ENCODE measurements around a stretch of chr18.

- PRO-cap = no peak
- RAMPAGE, long total RNA, 4 experiments = no peak in any of the 4 experiments
Observed at GRCh38 chr18:58995856-58996491, 131.3 kb downstream of the ZNF532 start.

DNA sequence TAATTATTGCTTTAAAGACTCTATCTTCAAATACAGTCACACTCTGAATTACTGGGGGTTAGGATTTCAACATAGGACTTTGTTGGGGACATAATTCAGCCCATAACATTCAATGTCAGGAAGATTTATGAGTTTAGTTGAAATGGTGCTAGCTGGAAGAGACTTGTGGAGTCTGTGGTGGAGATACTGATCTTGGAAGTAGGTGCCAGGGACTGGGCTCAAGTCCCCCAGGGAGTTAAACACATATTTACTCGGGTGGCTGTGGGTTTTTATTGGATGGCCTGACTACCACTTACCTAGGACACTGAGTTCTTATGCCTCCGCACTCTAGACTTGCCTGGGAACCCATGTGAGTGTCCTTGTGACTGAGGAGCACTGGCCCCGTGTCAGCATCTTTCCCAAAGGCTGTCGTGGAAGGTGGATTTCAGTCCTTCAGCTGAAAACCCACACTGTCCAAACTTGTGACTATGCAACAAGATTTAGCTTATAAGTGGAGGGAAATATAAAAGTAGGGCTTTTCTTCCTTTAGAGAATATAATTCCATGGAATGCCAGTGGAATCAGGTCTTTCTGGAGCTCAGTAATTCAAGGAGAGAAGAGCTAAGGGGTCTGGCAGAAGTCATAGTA, 84.7 kb upstream of the SEC11C start:
- PRO-cap = no peak
- RAMPAGE, long total RNA, 4 experiments = no peak in any of the 4 experiments

DNA sequence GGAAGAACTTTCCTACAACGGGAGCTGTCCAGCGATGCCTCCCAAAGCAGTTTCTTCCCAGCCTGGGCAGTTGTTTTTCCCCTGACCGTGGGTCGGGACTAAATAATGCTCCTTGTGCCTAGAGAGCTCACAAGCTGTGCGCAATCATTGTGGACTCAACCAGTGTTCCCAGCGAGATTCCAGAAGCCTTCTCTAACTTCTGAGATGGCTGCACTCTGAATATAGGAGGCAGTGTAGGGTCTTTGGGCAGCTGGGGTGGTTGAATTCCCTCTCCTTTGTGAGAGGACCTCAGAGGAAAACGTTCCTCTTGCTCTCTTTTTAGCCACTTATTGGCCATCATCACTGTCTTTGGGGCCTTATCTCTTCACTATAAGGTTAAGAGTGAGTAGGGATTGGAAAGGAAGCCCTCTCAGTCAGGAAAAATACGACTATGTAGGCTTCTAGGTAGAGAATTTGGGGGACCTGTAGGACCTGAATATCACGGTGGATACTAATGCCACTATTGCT, 828 bp downstream of the SEC11C start:
- PRO-cap = no peak
- RAMPAGE, long total RNA, 4 experiments = no peak in any of the 4 experiments

DNA sequence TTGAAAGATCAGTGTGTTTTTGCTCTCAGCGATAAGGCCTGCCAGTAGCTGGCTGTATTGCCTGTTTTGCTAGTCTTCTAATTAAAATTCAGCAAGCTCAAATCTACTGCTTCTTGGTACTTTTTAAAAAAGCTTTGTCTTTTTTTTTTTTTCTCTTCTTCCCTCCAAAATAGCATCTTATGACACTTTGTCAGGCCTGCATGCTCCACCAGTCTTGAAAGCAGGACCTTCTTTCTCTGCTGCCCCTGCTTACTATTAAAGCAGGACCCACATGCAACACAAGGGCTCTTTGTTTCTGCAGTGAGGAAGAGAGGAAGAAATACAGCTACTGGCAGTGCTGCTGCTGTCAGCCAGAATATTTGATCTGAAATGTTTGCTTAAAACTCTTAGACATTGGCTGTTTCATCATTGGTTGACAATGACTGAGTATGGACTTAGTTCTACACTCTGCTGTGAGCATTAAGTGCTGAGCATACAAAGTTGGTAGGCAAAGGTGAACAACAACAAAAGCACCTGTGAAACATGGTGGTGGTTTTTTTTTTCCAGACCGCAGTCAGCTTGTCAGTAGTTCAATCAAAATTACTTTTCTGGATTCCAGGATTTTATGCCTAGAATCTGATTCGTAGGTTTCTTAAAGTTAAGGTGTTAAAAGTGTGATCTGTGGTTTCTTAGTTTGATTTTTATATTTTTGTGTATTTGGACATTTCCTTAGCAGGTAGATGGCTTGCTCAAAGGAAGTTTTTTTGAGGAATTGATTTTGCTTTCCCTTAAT, 2.0 kb downstream of the SEC11C start:
- PRO-cap = no peak
- RAMPAGE, long total RNA, 4 experiments = no peak in any of the 4 experiments

- PRO-cap = no peak
- RAMPAGE, long total RNA, 4 experiments = no peak in any of the 4 experiments
Observed at GRCh38 chr18:59324801-59326208, 6.9 kb upstream of the CPLX4 start.

DNA sequence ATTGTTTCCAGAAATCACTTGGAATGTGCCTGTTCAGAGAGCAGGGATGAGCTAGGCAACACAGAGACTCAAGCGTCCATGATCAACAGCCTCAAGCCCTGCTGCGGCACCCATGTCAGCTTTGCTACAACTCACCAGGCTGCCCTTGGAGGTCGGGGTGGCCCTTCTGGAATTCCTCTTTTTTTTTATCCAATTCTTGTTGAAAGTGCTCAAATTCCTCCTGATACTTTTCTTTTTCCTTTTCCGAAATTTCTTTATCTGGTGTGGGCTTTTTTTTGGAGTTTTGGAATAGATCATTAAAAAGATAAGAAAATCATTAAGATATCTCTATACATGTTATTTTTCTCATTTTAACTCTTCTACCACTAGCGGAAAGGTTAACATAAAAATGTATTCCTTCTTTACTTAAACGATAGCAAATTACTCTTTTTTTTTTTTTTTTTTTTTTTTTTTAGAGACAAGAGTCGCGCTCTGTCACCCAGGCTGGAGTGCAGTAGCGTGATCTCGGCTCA, 13.2 kb downstream of the LMAN1 start:
- PRO-cap = no peak
- RAMPAGE, long total RNA, 4 experiments = no peak in any of the 4 experiments

- PRO-cap = no peak
- RAMPAGE, long total RNA, 4 experiments = no peak in any of the 4 experiments
Observed at GRCh38 chr18:59347395-59347684, 11.7 kb downstream of the LMAN1 start.

DNA sequence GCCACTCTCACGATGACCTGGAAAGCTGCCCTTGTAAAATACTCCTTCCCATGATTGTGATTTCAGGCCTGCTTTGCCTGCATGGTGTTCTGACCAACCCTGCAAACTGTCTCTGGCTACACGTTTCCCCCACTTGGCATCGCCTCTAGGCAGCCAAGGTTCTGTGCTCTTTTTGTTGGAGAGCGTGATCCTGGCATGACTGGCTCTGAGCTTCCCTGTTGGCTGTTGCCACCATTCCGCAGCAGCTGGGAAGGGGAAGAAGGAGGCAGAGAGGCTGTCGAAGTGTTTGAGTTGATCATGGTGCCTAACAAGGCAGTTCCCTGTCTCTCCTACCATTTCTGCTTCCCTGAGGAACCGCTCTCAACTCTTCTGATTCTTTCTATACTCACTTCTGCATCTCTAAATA, 111.8 kb upstream of the LMAN1 start:
- PRO-cap = no peak
- RAMPAGE, long total RNA, 4 experiments = no peak in any of the 4 experiments

DNA sequence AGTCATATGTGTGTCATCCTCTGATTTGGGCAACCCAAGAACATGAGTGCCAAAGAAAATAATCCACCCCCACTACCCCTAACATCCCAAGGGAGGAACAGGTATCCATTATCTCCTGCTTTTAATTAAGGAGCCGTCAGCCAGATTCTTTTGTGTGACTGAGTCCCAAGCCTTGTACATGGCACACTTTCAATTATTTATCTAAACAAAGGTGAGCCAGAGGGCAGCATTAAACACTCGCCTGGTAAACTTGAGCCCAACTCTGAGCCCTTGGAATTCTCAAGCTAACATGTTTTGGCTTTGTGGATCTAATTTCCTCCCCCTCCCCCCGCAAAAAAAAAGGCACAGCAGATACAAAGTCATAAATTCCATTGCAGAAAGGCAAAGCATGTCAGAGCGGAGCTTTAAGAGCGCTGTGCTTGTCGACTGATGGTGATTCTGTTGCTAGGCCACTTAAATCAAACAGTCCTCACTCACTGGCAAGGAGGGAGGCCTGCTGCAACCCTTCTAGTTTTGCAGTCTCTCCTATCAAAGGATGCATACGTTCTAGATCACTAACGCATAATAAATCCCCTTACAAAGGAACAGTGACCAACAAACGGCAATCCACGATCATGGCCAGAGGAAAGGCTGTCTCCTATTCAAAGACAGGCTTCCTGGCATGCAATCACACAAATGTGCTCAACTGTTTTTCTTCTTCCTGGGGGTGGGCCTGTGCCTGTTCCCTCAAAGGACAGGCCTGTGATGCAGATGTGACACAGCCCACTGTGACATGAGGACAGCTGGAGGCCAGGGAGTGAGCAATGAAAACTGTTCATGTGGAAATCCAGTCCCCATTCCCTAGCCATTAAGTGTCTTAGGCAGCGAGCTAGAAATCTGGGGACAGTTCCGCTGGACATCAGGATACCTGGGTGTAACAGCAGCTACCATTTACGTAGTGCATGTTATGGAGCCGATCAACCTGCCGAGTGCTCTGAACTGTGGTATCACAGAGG, 143.6 kb upstream of the LMAN1 start:
- PRO-cap = no peak
- RAMPAGE, long total RNA, 4 experiments = no peak in any of the 4 experiments

DNA sequence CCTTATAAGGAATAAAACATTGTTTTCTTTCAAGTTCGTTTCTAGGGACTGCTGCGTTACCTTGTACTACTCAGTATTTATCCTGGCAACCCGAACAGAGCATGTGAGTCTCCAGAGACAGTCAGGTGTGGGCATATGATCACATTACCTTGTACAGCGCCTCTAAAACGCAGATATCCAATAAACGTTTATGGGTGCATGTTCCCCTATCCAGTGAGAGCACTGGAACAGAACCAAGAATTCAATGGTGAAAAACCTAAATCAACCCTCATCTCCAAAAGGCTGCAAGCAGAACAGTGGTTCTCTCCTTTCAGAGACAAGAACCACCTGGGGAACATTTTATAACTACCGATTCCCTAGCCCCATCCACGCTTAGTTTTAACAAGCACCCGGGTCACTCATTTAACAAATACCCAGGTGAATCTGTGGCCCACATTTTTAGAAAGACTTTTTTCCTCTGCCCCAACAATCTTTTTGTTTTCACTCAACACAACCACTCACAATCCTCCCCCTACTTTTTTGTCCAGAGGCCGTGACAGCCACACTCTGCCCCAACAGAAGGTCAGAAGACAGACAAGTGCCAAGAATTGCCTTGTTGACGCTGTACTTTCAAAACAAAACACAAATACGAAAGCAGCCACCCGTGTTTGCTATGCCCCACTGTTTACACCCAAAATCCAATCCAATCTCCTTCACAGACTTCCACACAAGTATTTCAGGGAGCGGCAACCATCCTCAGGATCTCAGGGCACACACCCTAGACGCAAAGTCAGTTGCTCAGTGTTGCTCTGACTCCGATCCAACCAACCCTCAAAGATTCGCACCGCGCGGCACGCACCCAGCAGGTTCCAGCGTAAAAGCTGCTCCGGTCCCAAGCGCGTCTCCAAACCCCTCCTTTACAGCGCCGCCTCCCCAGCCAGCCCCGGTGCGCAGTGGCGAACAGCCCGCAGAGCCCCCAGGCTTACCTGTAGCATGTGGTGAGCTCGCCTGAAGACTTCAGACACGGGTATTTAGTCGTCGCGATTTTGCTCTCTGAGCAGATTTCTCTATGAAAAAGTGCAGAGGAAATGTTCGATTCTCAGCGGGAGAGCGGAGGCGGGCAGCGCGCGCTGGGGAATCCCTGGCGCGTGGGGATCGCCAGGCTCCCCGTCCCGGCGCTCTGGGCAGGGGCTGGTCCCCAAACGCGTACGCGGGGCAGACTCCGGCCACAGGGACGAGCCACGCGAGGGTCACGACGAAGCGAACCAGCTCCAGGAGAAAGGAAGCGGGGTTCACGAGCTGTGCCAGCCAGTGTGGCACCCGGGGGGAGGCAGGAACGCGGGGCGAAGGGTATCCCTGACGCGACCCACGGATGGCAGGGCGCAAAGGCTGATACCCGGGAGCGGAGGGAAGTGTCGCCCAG, 1.1 kb downstream of the CCBE1 start:
- PRO-cap = no peak
- RAMPAGE, long total RNA, 4 experiments = no peak in any of the 4 experiments

DNA sequence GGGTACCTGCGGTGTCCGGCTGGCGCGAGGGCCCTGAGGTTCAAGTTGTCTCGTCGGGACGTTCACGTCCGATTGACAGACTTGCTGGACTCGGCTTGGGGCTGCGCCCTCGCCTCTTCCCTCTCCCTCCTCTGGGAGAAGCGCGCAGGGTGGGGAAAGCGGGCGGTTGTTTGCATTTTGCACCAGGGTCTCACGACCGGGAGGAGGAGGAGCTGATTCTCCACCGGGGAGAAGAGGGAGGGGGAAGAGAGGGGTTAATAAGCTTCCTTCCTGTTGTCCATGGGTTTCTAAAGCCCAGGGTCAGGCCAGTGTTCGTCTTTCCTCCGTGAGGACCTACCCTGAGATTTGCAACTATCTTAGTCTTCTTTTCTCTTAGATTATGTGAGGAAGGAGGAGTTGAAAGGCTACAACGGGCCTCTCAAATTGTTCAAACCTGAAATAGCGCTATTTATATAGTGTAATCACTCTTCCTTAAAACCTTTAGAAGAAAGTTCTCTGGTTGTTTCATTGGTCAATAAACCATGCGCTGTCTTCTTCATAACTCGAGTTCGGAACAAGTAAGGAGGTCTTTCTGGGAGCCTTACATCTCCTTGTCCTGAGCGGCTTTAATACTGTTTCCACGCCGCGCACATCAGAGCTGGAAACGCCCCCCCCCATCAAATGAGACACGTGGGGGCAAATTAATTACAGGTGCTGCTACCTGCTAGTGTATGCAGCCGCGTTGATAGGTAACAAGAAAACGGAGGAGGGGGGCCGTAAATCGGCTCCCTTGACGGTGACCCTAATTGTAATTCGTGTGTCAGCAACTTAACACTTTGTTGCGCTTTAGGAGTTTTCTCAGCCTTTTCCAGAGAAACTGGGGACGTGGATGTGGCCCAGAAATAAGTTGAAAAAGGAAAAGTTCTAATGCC, 603 bp upstream of the CCBE1 start:
- PRO-cap = no peak
- RAMPAGE, long total RNA, 4 experiments = start-site peak on the minus strand in 1 of 4 experiments, centred at position 108 of the sequence, 66 reads per replicate

DNA sequence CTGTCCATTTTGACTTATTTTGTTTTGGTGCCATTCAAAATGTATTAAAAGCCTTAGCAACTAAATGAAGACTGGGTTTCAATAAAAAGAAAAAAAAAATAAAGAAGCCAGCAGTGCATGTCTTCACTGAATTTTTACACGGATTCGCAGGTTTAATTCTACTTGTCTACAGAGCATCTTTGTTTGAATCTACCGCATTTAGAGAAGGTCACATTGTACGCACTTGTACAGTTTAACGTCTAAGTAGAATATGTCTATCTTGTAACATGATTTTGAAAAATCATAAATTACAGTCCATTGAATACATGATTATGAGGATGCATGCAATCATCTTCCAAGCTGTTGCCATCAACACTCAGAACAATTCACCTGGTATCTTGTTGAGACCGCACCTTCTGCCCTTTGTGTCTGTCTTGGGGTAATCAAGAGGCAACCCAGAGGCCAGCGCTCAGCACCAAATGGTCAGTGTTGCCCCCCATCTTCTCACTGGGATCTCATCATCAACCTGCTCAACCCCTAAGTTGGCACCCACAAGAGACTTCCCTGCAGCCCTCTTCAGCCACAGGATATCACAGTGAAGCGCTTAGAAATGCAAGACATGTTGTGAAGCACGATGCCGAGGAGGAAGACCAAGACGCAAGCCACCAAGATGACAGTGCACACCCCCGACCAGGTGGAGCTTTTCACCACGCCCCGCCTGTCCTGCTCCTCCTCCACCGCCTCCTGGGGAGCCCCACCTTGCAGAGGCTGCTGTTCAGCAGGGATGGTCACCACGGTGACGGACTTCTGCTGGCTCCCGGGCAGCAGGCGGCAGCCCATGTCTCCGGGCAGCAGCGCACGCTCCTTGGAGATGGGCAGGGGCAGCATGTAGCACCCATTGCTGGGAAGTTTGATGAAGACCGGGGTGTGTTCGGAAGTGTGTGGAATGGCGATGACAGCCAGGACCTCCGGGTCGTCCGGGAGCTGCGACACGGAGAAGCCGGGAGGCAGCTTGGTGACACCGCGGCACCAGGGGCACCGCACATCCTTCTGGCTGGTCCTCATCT, 77.2 kb downstream of the RNF152 start:
- PRO-cap = no peak
- RAMPAGE, long total RNA, 4 experiments = no peak in any of the 4 experiments

GRCh38 chr18:61891402-61892465, 1.1 kb downstream of the RNF152 start:
- PRO-cap = no peak
- RAMPAGE, long total RNA, 4 experiments = no peak in any of the 4 experiments

DNA sequence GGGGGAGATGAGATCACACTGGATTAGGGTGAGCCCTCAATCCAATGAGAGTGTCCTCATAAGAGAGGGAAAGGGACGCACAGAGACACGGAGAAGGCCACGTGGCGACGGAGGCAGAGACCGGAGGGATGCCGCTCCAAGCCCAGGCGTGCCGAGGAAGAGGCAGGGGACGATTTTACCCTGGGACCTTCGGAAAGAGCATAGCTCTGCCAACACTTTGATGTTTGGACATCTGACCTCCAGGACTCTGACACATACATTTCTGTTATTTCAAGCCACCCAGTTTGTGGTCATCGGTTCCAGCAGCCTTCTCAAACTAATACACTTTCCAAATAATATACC, 84.4 kb upstream of the ZCCHC2 start:
- PRO-cap = no peak
- RAMPAGE, long total RNA, 4 experiments = no peak in any of the 4 experiments

DNA sequence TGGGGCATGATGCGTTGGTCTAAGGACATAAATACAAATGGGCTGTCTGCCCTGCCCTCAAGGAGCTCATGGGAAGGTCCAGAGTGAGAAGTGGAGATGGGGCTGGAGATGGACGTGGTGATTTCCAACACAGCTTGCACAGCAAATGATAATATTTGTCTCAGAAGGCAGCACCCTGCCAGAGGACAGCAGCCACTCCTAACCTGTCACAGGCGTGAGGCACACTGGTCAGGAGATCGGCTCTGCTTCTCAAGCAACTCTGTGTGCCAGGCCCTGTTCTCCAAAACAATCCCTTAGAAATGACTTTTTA, 25.5 kb upstream of the ZCCHC2 start:
- PRO-cap = no peak
- RAMPAGE, long total RNA, 4 experiments = no peak in any of the 4 experiments

DNA sequence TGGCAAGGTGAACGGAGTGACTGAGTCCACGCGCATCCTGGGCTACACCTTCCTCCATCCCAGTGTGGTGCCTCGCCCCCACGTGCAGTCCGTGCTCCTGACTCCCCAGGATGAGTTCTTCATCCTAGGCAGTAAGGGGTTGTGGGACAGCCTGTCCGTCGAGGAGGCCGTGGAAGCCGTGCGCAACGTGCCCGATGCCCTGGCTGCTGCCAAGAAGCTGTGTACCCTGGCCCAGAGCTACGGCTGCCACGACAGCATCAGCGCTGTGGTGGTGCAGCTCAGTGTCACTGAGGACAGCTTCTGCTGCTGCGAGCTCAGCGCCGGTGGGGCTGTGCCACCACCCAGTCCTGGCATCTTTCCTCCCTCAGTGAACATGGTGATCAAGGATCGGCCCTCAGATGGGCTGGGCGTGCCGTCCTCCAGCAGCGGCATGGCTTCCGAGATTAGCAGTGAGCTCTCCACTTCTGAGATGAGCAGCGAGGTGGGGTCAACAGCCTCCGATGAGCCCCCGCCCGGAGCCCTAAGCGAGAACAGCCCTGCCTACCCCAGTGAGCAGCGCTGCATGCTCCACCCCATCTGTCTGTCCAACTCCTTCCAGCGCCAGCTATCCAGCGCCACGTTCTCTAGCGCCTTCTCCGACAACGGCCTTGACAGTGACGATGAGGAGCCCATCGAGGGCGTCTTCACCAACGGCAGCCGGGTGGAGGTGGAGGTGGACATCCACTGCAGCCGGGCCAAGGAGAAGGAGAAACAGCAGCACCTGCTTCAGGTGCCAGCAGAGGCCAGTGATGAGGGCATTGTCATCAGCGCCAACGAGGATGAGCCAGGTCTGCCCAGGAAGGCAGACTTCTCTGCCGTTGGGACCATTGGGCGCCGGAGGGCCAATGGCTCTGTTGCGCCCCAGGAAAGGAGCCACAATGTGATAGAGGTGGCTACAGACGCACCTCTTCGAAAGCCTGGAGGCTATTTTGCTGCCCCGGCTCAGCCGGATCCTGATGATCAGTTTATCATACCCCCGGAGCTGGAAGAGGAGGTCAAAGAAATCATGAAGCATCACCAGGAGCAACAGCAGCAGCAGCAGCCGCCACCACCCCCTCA, 263.3 kb downstream of the PHLPP1 start:
- PRO-cap = no peak
- RAMPAGE, long total RNA, 4 experiments = no peak in any of the 4 experiments

DNA sequence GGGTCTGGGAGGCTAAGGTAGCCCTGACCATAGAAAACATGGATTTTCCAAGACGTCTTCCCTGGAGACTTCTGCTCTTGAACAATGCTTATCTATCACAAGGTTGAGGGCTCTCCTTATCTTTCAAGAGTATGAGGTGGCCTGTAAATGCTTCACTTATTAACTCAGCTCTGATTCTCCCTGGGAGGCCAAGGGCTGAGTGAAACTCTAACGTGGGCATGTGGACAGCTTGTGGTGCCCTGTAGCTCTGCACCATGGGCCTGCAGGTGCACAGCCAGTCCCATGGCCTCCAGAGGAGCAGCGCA, 219.8 kb downstream of the BCL2 start:
- PRO-cap = no peak
- RAMPAGE, long total RNA, 4 experiments = no peak in any of the 4 experiments

- PRO-cap = no peak
- RAMPAGE, long total RNA, 4 experiments = no peak in any of the 4 experiments
Observed at GRCh38 chr18:63165167-63166174, 154.1 kb downstream of the BCL2 start.

DNA sequence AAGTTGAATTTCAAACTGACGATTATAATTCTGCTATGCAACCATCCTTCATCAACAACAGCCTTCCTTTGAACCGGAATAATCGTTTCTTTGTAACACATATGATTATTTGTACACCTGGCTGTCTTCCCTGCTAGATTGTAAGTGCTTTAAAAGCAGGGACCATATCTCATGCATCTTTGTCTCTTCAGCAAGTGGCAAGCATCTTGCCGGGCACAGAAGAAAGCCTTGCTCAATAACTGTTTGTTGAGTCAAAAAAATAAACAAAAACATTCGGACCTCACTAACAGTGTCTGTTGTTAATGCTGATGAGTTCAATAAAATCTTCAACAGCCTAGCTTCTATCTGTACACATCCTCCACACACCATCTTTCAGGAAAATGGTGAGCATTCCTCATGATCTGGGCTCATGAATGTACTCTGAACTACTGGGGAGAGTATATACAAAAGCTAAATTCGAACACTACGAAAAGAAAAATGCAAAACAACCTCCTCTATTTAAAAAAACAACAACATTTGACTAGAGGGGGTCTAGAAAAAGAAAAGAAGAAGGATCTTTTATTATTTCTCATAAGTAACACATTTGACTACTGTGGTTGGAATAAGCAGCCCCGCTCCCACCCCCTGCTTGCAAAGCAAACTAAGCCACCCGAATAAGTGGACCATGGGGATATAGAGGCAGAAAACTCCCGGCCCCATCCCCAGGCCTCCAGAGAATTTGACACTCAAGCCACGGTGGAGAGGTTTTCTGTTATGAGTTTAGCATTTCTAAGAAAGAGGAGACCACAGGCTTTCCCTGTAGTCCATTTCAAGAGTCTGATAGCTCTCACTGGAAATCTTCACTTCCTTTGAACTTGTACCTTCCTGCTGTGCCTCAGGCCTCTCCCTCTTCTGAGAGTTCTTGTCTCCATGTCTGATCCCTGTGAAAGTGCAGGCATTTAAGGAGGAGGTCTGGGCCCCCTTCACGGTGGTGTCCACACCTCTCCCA, 114.1 kb downstream of the BCL2 start:
- PRO-cap = no peak
- RAMPAGE, long total RNA, 4 experiments = no peak in any of the 4 experiments

- PRO-cap = no peak
- RAMPAGE, long total RNA, 4 experiments = no peak in any of the 4 experiments
Observed at GRCh38 chr18:63216867-63217526, 102.6 kb downstream of the BCL2 start.

Data from omental fat pad (tissue), 4 donors.